RPMI7951 (cell line): ENCODE data around the genes CES2 and HSD11B2.

GRCh38 chr16:66924529-66925396 is 572 bp downstream of the RRAD start:
- RAMPAGE, long total RNA = no peak

DNA sequence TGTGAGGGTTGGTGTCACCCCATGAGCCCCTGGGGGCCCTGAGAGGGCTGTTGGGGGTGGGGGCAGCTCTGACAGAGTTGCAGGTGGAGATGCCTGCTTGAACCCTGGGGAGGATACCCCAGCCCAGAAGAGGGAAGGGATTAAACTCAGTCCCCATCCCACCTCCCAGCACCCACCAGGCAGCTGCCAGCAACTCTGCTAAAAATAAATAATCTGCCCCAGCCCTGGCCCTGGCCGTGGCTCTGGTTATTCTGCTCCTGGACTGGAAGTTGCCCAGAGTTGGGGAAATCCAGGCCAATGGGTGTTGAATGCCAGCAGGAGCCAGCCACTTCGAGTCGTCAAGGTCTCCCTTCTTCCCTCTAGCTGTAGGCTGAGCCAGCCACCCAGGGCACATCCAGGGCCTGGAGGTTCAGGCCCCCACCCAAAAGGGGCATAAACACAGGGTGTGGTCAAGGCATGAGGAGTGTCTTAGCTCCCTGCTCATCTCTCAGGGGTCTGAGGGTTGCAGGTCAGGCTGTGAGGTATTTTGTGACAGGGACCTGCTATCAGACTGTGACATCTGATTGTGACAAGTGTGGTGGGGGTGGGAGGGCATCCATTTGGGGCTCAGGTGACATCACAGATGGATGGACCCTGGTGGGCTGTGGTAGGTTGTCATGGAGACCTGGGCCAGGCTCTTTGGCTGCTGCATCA is 923 bp upstream of the RRAD start:
- RAMPAGE, long total RNA = no peak

DNA sequence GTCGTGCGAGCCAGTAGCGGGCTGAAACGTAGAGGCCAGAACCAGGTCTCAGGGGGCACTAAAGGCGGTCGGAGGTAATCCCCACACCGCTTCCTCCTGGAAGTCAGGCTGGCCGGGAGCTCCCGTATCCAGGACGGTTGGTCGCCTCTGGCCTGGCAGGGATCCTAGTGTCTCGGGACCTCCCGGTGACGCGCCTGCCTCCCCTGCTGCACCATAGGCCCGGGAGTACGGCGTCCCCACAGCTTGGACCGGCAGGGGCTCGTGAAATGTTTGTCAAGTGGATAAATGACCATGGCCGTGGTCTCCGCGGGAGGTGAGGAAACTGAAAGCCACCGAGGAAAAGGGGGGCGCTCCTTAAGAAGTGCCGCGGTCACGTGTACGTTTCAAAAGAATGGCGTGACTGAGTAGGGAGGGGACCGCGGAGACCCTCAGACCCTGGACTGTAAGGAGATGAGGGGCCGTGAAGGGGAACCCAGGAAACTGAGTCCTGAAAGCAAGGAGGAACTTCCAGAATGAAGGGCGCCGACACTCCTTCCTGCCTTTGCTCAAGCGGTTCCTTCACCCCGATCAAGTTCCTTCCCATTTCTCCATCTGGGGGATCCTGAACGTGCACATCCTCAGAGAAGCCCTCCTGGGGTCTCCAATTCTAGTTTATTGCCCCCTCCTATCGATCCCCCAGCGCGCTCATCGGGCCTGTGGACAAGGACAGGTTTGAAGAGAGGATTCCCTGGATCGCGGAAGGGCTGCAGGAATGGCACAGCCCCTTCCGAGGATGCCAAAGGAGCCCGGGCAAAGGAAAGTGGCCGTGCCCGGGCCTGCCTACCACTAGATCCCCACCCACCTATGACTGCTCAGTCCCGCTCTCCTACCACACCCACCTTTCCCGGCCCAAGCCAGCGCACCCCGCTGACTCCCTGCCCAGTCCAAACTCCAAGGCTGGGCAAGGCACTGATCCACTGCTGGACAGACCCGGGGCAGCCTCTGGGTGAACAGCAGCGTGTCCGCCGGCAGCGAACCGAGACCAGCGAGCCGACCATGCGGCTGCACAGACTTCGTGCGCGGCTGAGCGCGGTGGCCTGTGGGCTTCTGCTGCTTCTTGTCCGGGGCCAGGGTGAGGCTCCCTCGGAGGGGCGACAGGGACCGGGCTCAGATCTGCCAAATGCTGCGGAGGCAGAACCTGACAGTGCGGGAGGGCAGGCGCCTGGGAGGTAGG is at the start of gene CES2:
CES2 (plus strand) TSS at position 916 of the 1,213 bp plus-strand sequence.
- RAMPAGE, long total RNA = no peak

- RAMPAGE, long total RNA = no peak
Observed at GRCh38 chr16:66974681-66975232, 13.6 kb upstream of the CES4A start.

DNA sequence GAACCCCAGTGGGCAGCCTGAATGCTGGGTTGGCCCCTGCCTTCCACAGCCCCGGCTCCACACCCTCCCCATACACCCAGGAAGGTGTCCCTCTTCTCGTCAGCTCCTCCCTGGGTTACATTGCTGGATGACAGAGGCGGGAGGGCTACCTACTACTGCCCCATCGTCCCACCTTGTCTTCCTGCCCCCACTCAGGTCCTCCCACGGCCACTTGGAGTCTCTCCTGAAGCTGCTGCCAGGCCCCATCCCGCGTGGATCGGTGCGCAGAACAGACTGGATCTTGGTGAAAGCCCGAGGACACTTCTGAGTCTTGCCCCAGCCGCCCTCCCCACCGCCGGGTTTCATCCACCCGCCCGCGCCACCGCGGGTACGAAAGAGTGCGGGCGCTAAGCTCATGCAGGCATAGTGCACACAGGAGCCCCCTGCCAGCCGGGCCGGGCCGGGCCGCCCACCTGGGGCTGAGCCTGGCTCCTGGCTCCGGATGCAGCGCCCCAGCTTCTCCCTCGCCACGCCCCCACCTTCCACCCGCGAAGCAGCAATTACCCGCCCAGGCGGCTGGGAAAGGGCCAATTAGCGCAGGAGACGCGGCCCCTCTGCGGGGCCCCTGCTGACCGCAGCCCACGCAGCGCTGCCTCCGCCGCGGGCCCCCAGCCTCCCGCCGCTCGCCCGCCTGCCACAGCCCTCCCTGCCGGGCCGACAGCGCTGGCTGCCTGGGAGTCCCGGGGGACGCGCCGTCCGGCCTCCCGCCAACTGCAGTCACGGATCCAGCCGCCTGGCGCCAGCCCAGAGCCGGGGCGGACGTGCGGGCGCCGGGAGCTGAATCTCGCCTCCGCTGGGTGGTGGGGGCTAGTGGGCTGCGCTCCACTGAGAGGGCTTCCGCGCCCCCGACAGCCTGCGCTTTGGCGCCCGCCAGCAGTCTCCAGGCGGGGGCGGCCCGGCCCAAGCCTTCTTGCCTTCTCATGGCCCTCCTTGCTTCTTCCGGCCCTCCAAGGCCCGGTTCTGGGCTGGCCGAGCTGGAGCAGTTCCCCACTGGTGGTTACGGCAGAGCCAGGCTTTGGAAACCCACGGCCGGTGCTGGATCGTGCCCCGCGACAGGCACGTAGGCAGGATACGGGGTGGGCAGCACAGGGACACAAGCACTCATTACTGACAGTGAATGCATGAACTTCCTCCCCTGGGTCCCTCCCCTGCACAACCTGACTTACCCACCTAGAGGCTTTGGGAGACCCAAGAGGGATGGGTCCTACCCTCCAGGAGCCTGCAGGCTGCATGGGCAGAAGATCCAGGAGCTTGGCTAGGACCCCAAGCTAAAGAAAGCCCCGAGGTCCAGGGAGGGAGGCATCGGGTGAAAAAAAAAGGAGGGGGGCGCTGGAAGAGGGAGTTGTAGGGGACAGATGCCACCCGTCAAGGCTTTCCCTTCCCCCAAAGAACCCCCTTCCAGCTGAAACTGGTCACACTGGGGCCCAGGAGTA is 15.0 kb upstream of the CBFB start:
- RAMPAGE, long total RNA = no peak

GRCh38 chr16:67104899-67105354 is 4.8 kb upstream of the PHAF1 start:
- RAMPAGE, long total RNA = no peak

GRCh38 chr16:67161588-67162213 is 1.9 kb downstream of the FBXL8 start:
- RAMPAGE, long total RNA = no peak

DNA sequence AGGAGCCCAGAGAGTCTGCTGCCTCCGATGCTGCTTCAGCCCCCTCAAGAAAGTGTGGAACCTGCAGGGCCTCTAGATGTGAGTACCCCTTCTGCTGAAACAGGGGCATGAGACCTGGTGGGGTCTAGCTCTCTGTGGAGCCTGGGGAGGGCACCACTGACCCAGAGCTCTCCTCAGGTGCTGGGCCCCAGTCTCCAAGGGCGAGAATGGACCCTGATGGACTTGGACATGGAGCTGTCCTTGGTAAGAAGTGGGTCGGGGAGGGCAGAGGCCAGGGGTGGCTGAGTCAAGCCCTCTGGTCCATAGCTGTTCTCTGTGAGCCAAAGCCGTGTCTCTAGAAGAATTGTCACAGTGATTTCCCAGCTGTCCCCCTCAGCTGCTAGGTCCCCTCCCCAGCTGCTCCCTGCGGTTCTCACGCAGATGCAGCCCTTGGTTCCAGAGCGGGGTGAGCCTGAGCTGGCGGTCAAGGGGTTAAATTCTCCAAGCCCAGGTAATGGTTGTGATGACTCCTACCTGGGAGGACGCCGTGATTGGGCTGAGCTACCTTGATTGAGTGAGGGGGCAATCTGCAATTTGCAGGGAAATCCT is 4.4 kb downstream of the HSF4 start:
- RAMPAGE, long total RNA = no peak

GRCh38 chr16:67169447-67170158 is 5.1 kb downstream of the HSF4 start:
- RAMPAGE, long total RNA = no peak

DNA sequence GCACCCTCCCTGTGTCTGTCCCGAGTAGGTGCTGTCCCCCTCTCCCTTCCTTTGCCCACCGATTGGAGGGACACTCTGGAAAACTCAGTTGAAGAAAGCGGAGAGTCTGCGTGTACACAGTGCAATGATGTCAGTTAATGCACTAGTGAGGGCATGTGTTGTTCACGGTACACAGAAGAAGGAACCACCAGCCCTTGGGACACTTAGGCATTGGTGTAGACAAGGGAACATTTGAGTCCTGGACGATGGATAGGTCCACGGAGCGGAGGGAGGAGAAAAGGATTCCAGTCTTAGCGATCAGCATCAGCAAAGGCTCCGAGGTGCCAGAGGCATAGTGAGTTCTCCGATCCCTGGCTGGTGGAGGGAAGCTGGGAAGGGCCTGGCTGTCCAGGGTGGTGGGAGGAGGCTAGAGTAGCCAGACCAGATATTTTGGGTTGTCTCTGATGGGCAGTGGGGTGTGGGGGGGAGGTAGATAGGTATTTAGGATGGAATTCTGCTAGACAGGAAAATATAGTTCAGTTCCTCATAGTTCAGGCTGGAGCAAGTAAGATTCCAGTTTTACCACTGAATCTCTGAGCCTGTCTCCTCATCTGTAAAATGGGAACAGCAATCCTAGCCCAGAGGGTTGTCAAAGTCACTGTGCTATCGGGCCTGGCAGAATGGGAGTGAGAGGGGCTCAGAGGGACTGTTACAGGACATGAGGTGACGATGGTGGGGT is 6.7 kb downstream of the HSF4 start:
- RAMPAGE, long total RNA = no peak

DNA sequence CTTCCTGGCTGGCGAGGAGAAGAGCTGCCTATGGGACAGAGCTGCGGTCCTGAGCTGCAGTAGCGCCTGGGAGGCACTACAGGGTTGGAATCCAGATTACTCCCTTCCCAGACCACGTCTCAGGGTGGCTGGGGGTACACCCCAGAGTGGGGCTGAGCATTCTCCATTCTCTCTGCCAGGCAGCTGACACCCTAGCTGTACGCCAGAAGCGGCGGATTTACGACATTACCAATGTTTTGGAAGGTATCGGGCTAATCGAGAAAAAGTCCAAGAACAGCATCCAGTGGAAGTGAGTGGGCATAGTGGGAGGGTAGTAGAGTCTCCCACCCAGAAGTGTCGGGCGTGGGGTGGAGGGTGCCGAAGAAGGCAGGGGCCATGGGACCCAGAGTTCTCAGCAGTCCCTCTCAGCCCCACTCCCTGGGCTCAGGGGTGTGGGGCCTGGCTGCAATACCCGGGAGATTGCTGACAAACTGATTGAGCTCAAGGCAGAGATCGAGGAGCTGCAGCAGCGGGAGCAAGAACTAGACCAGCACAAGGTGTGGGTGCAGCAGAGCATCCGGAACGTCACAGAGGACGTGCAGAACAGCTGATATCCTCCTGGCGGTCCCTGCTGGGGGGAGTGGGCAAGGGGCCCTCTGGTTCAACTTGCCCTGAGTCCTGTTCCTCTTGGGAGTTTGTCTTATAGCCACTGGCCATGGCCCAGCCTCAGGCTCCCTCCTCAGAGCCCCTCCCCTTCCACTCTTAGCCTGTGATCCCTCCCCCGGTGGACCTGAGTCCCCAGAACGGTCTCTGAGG is 824 bp downstream of the E2F4 start:
- RAMPAGE, long total RNA = no peak

DNA sequence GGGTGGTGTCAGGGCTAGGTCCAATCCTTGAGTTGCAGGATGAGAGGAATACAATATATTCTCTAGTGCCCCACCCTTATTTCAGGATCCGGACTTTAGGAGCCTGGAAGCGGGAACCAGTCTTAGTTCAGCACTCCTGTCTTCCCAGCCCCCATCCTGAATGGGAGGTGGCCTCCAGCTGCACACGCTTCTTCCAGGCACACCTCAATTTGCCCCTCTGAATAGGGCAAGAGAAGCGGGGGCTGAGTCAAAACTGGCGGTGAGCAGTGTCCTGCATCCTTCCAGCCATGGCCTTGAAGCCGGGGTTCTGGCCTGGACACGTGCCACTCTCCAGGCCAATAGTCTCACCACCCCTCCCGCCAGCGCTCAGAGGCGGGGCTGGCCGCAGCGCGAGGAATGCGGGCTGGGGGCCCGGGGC is 1.5 kb downstream of the FHOD1 start:
- RAMPAGE, long total RNA = no peak

DNA sequence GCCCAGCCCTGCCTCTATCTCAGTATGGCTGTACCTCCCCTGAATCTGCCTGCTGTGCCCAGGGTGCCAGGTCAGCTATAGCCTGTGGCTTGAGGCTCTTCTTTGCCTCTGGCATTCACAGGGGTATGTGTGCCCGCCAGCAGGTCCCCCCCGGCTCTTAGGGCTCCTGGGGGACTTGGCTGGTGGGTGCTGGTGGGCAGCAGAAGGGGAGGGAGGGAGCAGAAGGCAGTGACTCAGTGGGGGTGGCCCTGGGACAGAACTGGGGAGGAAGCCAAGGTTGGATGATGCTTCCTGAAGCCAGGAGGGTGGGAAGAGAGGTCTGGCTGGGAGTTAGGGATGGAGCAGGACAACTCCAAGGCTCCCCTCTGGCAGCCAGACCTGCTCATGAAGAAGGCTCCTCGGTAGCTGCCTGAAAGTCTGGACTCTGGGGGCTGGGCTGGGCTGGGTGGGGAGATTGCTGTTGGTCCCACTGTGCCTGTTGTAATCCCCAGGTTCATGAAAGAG is 1.4 kb upstream of the PLEKHG4 start:
- RAMPAGE, long total RNA = no peak

GRCh38 chr16:67394258-67395366 is 1.3 kb upstream of the TPPP3 start:
- RAMPAGE, long total RNA = no peak

GRCh38 chr16:67427961-67428572 is 2.9 kb upstream of the HSD11B2 start:
- RAMPAGE, long total RNA = no peak

DNA sequence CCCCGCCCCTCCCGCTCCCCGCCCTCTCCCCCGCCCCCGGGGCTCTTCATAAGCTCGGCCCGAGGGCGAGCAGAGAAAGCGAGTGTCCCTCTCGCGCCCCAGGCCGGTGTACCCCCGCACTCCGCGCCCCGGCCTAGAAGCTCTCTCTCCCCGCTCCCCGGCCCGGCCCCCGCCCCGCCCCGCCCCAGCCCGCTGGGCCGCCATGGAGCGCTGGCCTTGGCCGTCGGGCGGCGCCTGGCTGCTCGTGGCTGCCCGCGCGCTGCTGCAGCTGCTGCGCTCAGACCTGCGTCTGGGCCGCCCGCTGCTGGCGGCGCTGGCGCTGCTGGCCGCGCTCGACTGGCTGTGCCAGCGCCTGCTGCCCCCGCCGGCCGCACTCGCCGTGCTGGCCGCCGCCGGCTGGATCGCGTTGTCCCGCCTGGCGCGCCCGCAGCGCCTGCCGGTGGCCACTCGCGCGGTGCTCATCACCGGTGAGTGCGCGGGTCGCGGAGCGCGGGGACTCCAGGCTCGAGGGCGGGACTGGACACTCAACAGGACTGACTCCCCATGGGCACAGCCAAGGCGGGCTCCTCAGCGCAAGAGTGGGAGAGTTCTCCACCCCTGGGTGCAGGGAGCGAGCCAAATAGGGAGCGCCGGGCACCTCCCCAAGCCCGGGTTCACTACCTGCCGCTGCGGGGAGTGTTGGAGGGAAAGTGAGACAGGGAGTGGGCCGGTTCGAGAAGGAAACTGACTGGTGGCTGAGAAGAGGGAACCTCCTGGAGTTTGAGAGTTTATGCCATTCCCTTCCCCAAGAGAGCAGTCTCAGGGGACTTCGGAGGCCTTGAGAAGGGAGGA is at the start of gene HSD11B2:
HSD11B2 (plus strand) TSS at position 75 of the 831 bp plus-strand sequence.
- RAMPAGE, long total RNA = no peak

DNA sequence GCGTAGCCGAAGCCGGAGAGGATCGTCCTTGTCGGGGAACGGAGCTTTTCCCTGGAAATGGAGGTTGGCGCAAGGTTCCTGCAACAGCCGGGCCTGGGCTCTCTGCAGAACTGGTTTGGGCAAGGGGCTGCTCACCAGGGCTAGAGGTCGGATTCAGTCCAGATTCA is 701 bp downstream of the RIPOR1 start:
- RAMPAGE, long total RNA = no peak

DNA sequence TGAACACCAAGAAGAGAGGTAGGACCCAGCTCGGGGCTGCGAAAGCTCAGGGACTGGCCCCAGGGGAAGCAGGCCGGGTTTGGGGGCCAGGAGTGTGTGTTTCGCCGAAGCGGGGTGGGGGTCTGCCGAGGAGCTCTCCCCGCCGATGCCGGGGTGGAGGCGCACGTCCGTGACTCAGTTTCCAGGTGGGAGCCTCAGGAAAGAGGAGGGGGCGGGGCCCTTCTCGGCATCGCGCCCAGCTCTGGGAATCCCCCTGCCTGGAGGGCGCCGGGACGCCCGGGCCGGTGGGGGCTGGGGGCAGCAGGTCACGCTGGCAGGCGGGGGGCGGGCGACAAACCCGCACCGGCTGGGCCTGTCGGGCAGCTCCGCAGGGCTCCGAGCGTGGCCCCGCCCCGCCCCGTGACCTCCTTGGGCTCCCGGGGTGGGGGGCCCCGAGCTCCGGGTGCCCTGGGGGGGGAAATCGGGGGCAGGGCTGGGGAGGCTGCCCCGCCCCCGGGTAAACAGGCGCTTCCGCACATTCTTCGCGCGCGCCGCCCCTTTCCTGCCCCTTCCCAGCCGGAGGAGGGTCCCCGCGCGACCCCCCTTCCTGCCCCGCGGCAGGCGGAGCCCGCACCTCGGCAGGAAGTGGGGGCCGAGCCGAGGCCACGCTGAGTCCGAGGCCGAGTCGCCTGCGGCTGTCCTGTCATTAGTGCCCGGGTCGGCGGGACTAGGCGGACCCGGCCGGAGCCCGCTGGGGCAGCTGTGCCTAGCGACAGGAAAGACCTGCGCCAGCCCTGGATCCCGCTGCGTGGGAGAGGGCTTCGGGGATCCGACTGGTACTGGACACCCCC is 9.2 kb downstream of the RIPOR1 start:
- RAMPAGE, long total RNA = no peak

DNA sequence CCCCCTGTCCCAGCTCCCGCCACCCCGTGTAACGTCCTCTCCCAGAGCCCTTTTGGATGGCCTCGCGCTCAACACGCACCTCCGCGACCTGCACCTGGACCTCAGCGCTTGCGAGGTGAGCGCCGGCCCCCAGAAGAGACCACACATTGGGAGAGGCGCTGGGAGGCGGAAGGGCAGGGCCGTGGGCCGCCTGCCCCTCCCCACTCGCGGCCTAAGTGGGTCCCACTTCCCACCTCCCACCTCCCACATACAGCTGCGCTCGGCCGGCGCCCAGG is 3.6 kb downstream of the CARMIL2 start:
- RAMPAGE, long total RNA = no peak

DNA sequence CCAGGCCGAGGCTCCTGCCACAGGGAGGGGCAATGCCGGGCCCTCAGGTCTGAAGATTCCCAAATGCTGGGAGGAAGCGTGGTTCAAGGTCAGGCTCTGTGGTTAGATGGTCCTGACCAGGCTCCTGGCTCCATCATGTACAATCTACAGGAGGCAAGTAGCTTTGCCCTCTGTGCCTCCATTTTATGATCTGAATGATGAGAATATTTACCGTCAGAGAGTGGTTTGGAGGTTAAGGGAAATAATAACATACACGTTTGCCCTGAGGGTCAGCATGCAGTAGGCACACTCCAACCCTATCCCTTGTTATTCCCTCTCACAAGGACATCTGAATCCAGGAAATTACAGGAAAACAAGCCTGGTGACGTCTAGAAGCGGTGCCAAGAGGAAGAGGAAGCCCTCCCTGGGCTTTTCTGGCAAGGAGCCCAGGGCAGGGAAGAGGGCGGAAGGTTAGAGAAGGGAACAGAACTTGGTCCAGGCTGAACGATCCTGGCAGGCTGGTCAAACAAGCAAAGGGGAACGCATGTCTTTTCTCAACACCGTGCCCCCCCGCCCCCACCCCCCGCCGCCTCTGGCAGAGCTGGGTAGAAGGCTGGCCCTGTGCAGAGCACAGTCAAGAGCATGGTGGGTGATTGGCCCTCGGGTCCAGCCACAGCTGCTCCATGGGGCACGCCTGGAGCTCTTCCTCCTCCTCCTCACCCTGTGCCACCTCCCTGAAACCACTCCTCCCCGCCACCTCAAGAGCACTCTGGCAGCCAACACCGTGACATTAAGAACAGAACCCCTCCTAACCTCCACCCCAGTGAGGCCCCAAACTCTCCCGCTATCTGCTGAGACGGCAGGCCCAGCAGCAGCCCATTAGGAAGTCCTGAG is 7.0 kb downstream of the C16orf86 start:
- RAMPAGE, long total RNA = no peak